Endodermal cell (in vitro differentiated cells): ENCODE measurements around the genes PLEKHG6 and VAMP1.

DNA sequence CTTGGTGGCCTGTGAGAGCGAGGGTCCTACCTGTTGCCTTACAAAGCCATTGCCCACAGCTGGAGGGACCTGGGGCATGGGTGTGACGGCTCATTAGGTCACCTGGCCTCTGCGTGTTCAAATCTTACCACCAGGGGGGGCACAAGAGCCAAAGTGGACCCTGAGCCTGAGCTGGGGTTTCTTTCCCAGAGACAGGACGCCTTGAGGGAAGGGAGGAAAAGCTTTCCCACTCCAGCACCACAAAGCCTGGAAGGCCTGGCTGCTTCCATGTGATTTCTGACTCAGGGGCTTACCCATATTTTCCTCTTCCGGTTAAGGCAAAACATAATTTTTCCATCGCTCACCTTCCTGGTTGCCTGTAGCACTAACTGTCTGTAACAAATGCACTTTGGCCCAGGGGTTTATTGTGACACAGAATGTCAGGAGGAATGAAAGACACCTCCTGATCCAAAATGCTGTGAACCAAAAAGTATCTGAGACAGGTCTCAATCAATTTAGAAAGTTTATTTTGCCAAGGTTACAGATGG, 4.4 kb upstream of the CD9 start:
- PRO-cap: no peak

DNA sequence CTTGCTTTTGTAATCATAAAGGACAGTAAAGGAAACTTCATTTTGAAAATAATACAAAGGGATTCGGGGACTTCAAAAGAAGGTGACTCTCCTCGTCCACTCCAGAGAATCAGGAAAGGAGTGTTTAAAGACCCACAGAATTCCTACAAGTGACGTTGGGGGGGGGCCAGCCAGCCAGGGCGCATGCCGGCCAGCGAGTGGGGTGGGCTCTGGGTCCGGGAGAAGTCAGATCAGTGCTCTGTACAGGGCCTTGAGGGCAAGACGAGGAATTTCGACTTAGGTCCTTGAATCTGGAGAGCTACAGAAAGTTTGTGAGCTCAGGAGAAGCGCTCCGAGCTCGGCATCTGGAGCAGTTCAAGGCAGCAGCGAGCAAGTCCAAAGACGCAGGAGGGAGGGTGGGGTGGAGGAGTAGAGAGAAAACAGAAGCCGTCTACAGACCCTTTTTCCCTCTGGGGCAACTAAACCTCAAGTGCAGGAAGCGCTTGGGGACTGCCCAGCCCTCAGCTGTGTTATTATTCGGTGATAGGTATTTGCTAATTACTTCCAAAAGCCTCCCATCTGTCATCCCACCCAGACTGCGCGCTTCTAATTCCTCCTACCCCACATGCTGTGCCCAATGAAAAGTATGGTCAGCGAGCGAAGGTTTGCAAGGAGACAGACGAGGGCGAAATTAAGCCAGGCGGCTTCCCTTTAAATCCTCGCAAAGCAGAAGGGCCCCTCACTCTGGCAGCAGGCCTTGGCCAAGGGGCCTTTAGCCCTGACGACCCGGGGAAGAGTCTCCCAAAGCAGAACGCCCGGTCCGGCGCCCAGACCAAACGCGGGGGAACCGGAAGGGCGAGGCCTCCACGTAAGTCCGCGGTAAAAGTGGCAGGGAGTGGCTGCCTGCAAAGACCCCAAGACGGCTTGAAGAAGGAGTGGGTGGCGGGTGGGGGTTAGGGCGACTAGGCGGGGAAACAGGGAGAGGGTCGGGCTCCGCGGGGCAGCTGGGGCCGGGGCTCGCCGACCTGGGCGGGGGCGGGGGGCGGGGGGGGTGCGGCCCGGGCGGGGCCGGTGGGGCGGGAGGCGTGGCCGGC, 638 bp upstream of the CD9 start:
- PRO-cap: unidirectional peak, plus-strand start at position 657 of the sequence; unidirectional peak, plus-strand start at position 721 of the sequence; bidirectional peak, plus-strand start outside the sequence, minus-strand start at position 1,008 of the sequence

DNA sequence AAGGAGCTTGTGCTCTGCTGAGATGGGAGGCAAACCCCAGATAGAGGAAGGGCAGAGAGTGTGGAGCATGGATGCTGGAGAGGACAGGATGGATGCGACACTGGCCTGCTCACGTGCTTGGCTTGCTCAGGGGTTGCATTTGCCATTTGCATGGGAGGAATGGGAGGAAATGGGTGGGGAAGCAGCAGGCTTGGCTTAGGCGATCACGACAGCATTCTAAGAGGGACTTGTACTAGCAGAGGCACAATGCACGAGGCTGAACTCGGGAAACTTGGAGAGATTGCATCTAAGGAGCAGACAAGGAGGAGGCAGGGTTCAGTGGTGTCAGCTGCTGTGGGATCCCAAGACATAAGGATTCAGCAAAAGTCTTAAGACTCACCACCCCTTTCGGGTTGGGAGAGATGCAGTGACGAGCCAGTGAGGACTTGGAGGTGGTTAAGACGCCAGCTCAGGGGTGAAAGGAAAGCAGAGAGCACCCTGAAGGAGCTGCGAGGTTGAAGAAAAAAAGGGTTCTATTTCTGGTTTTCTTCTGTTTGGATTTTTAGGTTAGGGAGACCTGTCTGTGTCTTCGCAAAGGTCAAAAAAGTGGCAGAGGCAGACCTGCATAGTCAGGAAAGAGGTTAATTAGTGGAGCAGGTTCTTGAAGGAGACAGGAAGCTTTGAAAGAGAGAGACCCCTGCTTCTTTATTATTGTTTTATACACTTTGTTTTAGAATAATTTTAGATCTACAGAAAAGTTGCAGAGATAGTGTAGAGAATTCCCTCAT, 20.0 kb downstream of the CD9 start:
- PRO-cap: no peak

GRCh38 chr12:6228323-6228944, 28.2 kb downstream of the CD9 start:
- PRO-cap: no peak

DNA sequence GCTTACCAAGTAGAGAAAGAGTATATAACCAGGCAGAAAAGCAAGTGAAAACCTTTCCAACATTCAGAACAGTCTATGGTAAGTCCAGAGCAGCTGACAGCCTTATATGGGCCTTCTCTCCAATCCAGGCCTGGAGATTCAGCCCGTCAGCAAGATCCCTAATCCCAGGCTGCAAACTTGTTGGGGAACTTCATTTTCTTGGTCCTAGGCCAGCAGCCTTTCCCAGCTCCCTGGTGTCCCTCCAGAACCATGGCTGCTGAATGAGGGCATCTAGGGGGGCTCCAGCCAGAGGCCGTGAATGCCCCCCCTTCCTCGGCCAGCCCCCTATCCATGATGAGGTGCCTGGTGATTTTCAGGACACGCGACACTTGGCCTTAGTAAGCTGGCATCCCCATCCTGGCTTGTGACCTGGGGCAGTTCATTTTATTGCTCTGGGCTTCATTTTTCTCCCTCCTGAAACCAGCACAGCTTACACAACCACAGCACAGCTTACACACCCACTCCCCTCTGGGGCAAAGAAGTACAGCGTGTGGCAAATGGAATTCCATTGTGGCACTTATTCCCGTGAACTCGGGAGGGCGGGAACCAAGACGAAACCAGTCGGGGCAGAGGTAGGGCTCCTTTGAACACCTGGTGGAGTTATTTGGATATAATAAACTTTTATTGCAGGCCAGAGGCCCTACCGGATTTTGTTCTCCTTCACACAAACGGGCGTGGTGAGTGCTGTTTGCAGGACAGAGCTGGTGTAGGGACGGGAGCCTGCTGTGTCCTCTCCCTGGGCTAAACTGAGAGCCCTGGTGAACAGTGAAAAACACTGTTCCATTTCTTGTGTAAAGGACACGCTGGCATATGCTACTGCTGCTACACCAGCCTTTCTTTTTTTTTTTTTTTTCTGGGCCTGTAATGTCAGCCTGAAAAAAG, 29.0 kb downstream of the CD9 start:
- PRO-cap: no peak

DNA sequence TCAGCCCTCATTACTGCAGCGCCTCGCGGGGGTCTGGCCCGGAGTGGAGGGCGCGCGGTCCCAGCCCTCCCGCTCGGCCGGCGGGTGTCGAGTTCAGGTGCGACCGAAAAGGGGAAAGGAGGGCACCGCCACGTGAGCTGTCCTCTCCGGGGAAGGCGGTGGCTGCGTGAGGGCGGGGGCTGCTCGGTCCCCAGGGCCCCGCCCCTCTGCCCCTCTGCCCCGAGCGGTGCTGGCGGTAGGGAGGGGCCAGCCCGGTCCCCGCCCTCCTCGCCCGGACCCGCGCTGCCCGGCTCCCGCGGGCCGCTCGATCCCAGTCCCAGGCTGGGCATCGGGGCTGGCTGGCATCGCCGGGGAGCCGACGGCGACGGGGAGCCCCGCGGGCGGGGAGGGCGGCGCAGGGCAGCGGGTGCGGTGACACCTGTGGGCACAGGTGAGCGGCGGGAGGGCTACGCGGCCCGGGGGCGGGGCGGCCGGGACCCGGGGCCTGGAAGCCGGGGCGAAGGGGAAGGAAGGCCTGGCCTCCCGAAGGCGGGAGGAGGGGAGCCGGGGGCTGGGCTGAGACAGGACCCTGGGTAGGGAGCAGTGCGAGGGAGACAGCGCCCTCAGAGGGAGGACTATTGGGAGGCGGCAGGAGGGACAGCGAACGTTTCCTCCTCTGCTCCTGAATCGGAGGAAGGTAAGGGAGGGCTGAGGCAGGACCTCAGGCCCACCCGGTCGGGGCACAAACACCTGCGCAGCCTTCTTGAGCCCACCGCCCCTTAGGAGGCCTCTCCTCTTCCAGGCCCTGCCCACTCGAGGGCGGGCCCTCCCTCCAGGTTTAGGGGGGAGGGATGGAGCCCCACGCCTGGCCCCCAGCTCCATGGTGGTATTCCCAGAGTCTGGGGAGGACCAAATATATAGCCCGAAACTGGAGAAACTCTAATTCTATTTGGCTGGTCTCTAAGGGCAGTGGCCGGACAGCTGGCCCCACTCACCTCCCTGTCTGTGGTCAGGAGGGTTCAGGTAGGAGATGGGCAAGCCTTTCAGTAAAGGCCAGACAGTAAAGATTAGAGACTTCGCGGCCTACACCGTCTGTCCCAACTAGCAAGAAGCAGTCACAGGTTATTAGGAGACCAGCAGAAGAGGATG, at the start of gene PLEKHG6:
PLEKHG6 (plus strand) TSS at position 264 of the 1,128 bp plus-strand sequence.
- PRO-cap: bidirectional peak, plus-strand start at position 319 of the sequence, minus-strand start at position 89 of the sequence; unidirectional peak, plus-strand start at position 605 of the sequence; unidirectional peak, minus-strand start at position 711 of the sequence

DNA sequence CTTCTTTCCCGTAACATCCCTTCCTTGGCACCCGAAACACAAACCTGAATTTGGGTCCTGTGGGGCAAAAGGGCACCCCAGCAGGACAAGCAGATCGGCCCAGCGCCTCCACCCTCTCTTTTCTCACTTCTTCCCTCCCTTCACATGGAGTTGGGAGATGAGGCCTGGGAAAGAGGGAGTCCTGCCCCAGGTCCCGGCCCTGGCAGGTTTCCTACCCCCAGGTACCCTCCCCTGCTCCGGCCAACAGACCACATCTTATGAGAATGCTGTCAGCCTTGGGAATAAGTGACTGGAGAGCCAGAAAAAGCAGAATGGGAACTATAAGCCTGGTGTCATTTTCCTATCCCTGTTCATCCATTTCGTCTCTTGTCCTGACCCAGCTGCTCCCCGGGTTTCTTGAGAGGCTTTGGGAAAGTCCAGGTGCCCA, 13.9 kb downstream of the PLEKHG6 start:
- PRO-cap: no peak

DNA sequence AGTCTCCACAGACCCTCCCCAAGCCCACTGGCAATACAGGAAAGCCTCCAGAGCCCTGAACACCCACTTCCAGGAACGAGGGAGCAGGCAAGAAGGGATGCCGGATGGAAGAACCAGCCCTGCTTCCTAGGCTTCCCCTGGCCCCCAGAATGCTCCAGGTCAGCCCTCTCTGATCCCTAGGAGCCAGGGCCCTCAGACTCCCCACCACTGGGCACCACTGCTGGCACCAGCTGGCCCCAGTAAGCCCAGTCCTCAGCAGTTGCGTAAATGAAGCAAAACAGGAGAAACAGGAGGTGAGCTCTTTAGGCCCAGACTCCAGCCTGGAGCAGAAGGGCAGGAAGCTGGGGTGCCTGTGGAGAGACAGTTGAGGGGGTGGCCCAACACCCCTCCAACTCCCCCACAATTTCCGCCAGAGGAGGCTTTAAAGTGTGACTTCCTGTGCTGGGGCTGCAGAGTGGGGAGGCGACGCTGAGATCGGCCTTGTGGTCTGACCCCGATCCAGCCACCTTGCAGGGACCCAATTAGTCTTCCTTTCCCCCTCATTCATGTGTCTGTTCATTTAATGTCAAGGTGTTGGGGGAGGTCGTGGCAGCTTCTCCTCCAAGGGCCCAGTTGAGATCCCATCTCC, 4.8 kb downstream of the TNFRSF1A start:
- PRO-cap: no peak

DNA sequence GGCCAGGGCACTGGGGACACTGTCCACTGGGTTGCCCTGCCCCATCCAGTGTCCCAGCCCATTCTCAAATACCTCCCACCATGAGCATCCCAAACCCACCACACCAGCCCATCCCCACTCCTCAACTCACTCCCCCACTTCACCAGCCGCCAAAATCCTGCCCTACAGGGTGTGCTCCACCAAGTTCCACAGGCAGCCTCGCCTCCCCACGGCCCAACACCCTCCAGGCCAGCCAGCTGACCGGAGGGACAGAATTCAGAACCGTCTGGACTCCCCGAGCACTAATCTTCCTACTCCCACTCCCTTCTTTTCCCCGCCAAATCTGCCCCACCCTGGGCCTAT, 773 bp downstream of the TNFRSF1A start:
- PRO-cap: bidirectional peak, plus-strand start outside the sequence, minus-strand start at position 292 of the sequence

DNA sequence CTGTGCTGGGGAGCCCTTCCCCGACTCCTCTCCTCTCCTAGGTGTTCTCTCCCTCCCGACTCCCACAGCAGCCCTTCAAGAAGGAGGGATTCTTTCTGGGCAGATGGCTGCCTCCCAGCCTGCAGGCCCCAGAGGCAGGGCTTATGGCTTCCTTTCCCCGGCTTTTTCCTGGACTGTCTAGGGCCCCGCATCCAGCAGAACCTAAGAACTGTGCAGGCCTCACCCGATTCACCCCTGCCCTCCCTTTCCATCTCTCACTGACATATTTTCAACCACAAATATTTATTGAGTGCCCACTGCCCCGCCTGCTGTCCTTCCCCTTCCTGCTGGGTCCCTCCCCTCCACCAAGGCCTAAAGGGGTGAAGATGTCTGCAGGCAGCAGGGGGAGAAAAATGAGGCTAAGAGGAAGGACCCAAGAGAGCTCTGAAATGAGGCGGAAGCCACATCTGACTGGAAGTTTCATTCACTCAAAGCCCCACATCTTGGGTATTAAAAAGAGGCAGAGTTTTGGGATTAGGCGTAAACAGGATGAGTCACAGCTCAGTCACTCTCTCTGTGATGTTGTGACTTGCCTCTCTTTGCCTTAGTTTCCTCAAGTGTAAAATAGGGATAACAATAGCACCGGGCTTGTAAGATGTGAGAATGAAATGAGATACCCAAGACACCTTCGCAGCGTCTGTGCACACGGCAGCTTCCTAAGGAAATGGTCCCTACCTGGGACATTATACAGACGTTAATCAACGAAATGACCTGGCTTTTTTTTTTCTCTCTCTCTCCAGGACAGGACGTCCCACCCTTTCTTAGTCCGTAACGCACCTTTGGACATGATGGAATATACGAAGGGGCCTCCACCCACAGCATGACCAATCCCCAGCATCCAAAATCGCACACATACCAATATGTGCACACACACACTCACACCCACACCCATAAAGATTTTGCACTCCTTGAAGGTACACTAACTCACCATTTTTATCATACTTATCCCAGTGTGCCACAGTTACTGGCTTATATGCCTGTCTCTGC, 2.7 kb downstream of the SCNN1A start:
- PRO-cap: no peak

DNA sequence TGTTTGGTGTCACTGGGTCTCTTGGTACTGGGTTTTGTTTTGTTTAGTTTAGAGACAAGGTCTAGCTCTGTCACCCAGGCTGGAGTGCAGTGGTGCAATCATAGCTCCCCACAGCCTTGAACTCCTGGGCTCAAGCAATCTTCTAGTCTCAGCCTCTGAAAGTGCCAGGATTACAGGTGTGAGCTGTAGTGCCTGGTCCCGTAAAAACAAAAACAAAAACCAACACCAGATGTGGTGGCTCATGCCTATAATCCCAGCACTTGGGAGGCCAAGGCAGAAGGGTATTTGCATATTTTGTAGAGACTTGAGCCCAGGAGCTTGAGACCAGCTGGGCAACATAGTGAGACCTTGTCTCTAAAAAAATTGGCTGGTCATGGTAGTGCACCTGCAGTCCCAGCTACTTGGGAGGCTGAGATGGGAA, 1.5 kb downstream of the CD27 start:
- PRO-cap: no peak

DNA sequence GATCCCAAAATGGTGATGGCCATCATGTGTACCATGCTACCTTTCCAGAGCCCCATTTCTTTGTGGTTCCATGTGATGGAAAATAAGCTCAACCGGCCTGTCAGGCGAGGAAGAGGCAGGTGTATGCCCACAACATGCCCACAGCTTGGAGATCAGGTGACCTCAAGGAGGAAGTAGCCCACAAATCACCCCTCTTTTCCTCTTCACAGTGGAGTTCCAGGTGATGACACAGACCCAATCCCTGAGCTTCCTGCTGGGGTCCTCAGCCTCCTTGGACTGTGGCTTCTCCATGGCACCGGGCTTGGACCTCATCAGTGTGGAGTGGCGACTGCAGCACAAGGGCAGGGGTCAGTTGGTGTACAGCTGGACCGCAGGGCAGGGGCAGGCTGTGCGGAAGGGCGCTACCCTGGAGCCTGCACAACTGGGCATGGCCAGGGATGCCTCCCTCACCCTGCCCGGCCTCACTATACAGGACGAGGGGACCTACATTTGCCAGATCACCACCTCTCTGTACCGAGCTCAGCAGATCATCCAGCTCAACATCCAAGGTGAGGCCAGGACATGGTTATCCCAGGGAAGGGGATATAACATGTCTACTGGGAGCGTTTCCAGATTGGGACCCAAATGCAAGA, 5.5 kb downstream of the TAPBPL start:
- PRO-cap: no peak

GRCh38 chr12:6468896-6469614, 1.4 kb downstream of the VAMP1 start:
- PRO-cap: no peak

DNA sequence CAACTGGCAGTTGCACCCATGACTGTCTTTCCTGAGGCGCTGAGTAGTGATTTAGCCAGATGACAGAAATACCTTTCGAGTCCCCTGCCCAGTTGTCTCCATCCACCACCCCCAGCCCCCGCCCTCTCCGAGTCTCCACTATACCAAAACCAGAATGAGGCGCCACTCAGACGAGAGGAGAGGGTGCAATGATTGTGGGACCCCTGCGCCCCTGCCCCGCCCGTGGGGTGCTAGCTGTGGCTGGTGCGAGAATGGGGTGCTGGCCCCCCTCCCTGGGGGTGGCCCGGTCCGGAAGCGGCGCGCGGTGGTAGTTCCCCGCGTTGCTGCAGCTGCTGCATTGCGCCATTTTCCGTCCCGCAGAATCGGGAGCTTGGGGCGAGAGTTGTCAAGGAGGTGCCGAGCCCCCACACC, 366 bp downstream of the VAMP1 start:
- PRO-cap: unidirectional peak, plus-strand start at position 169 of the sequence

DNA sequence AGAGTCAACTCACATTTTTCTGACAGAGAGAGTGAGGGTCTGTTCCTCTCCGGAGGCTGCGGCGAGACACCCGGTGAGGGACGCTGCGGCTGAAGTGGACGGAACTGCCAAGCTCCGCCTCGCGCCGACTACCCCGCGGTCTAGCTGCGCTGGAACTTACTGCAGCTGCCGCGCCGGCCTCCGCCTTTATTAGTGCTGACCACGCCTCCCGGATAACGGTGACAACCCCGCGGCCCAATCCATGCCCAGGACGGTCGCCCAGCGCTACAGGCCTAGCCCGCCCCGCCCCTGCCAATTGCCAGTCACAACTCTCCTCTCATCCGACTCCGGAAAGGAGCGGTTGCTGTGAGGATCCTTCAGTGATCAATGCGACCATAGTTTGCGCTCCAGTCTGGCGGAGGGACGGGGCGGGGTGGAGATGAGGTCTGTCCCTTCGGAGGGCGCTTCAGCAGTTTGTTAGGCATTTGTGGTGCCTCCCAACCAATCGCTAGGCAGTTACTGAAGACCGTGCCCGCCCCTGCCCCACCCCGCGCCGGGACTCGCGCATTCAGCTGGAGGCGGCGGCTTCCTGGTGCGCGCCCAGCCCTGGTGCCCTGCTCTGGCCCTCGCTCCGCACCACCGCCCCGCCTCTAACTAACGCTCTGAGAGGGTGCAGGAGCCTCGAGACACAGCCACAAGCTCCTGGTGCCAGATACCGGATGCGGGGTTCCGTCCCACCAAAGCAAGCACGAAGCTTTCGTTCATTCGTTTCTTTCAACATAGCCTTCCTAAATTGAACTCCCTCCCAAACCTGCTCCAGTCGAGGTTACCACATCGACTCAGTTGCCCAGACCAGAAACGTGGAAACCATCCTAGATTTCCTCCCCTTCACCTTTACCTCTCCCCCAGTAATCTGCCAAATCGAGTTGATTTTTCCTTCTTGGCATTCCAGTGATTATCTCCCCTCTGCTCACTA, at the start of gene VAMP1:
VAMP1 (minus strand) TSS at position 161 of the 955 bp plus-strand sequence.
- PRO-cap: bidirectional peak, plus-strand start at position 389 of the sequence, minus-strand start at position 161 of the sequence; bidirectional peak, plus-strand start at position 568 of the sequence, minus-strand start at position 427 of the sequence; bidirectional peak, plus-strand start at position 644 of the sequence, minus-strand start at position 635 of the sequence

DNA sequence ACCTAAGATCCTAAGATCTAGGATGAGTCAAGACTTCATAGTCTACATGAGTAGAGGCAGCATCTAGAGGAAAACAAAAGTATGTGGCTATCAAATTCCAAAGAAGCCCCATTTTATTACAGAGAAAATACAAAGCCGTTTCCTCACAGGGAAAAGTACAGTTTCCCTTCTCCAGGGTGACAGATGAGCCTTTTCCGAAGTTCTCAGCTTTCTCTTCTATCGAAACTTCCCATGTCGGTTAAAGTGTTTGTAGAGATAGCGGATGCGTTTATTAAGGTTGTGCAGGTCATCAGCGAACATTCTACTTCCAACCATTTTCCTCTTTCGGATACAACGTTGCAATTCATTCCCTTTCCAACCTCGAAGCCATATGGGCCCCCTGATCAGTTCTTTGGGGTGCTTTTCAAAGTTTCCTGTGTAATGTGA, 994 bp downstream of the MRPL51 start:
- PRO-cap: no peak

GRCh38 chr12:6533194-6533663, 1.1 kb upstream of the GAPDH start:
- PRO-cap: bidirectional peak, plus-strand start at chr12:6533599, minus-strand start at chr12:6533591

DNA sequence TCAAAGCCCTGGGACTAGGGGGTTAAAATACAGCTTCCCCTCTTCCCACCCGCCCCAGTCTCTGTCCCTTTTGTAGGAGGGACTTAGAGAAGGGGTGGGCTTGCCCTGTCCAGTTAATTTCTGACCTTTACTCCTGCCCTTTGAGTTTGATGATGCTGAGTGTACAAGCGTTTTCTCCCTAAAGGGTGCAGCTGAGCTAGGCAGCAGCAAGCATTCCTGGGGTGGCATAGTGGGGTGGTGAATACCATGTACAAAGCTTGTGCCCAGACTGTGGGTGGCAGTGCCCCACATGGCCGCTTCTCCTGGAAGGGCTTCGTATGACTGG, 1.6 kb downstream of the GAPDH start:
- PRO-cap: no peak

DNA sequence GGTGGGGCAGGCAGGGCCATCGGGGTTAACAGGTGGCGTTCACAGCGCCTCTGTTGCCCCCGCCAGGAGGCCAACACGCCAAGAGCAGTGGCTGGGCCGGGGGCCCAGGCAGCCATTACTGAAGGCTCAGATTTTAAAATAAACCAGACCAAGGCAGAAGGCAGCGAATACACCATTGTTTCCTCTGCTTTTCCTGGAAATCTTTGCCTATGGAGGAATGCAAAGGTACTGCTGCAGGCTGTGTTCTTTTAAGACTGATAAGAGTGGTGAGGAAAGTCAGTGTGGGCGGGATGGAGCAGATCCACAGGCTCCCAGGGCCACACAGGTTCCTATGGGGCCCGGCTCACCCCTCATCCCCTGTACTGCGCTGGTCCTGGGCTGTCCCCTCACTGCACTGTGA, 7.3 kb downstream of the GAPDH start:
- PRO-cap: no peak

GRCh38 chr12:6581542-6581942, 13.5 kb upstream of the NOP2 start:
- PRO-cap: no peak